ENCODE results near the gene KCNIP4.

DNA sequence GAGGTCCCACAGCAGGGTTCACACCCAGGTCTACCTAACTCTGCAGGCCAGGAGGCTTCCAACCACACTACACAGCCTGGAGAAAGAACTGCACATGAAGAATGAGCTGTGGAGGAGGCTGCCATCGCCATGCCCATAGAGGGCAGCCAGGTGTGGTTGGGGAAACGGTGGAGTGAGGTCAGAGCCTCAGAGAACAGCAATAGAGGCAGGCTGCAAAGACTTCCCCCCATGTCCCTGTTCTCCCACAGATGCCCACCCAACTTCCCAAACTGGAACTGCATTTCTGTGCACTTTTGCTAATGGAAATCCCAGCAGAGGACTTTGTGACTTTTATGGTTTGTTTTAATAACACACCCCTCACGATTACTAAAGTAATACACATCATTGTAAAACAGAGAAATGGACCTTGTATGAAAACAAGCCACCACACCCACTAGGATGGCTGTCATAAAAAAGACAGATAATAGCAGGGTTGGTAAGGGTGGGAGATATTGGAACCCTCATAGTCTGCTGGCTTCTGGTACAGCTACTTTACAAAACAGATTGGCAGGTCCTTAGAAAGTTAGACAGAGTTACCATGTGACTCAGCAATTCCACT lies 59.0 kb upstream of the PROM1 start:
CAGE:
- cytosol, long polyA minus RNA, result no peak
- cytosol, long polyA plus RNA, result no peak
- long polyA plus RNA, result no peak
- nucleus, long polyA minus RNA, result no peak
- nucleus, long polyA plus RNA, result no peak

GRCh38 chr4:16216214-16217509 lies 9.6 kb downstream of the TAPT1 start:
CAGE:
- cytosol, long polyA minus RNA, result no peak
- cytosol, long polyA plus RNA, result no peak
- long polyA plus RNA, result no peak
- nucleus, long polyA minus RNA, result no peak
- nucleus, long polyA plus RNA, result no peak

CAGE:
- cytosol, long polyA minus RNA, result no peak
- cytosol, long polyA plus RNA, result no peak
- long polyA plus RNA, result no peak
- nucleus, long polyA minus RNA, result no peak
- nucleus, long polyA plus RNA, result no peak
These were observed 33.6 kb upstream of the TAPT1 start for GRCh38 chr4:16259843-16260310.

DNA sequence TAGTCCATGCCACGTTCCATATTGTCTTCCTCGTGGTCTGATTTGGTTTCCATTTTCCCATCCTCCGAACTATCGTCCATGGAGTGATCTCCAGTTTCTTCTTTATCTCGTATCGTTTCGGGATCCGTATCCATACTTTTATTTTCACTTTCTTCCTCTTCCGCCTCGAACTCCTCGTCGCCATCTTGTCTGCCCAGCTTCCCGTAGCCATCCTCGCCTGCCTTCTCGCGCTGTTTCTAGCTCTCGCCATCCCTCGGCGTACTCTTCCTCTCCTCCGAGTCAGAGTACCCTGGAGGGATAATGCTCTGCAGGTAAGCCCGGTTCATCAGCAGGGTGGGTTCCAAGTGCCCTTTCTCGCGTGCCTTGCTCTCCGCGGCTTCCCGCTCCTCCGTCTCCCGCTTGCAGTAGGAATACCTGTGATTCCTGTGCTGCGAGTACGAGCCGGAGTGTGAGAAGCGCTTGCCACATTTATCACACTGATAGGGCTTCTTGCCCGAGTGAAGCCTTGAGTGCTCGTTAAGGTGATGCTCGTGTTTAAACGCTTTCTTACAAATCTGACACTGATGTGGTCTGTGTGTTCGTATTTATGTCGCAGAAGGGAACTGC lies 134.5 kb upstream of the TAPT1 start:
CAGE:
- cytosol, long polyA minus RNA, result no peak
- cytosol, long polyA plus RNA, result no peak
- long polyA plus RNA, result no peak
- nucleus, long polyA minus RNA, result no peak
- nucleus, long polyA plus RNA, result no peak

GRCh38 chr4:16744951-16745472 lies 153.4 kb downstream of the LDB2 start:
CAGE:
- cytosol, long polyA minus RNA, result no peak
- cytosol, long polyA plus RNA, result no peak
- long polyA plus RNA, result no peak
- nucleus, long polyA minus RNA, result no peak
- nucleus, long polyA plus RNA, result no peak

CAGE:
- cytosol, long polyA minus RNA, result no peak
- cytosol, long polyA plus RNA, result no peak
- long polyA plus RNA, result no peak
- nucleus, long polyA minus RNA, result no peak
- nucleus, long polyA plus RNA, result no peak
These were observed 2.2 kb downstream of the LDB2 start for GRCh38 chr4:16896213-16896724.

DNA sequence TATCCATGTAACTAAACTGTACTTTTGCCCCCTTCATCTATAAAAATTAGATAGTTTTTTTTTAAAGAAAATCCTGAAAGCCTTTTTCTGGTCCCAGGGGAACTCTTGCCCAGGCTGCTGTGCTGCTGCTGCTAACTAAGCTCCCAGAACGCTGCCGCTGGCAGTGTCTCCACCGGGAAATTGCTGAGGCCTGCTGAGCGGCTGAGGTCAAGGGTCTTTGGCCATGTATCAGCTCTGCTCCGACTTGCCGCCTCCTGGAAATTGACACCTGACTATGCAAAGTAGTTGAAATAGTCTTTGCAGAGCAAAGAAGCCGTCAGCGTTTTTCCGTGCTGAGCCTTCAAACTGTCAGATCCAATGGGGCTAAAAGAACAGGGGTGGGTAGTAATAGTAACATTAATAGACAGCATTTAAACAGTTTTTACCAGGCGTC lies 851 bp downstream of the QDPR start:
CAGE:
- cytosol, long polyA minus RNA, result no peak
- cytosol, long polyA plus RNA, result no peak
- long polyA plus RNA, result no peak
- nucleus, long polyA minus RNA, result no peak
- nucleus, long polyA plus RNA, result no peak

CAGE:
- cytosol, long polyA minus RNA, result no peak
- cytosol, long polyA plus RNA, result no peak
- long polyA plus RNA, result no peak
- nucleus, long polyA minus RNA, result no peak
- nucleus, long polyA plus RNA, result no peak
These were observed 26.5 kb upstream of the LAP3 start for GRCh38 chr4:17550503-17550908.

DNA sequence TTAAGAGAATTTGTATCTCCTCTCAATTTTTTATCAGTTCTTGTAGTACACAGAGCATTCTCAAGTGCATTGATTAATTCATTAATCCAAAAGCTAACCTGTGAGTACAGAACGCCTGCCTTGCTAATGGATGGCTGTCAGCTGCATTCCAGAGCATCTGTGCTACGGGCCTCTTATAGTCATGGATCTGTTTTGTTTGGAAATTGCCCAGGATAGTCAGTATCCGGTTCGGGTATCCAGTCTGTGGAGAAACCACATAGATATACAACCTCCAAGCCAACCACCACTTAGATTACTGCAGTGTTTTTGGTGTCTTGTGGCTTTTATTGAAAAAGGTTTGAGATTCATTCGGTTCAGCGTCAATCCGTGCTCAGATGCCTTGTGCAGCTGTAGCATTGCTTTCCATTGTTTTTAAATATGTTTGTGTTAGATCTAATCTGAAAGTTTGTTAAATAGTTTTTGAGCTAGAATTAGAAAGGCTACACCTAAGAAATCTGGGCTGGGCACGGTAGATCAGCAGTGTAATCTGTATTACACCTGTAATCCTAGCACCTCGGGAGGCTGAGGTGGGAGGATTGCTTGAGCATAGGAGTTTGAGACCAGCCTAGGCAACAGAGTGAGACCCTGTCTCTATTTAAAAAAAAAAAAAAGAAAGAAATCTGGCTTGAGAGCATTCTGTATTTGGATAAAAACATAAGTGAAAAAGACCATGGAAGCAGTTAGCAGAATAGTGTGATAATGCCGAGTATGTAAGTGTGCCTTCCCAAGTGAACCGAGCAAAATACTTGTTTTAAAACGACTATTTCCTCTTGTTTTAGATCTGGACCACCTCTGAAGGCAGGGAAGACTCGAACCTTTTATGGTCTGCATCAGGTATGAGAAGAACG lies 4.2 kb downstream of the LAP3 start:
CAGE:
- cytosol, long polyA minus RNA, result no peak
- cytosol, long polyA plus RNA, result no peak
- long polyA plus RNA, result no peak
- nucleus, long polyA minus RNA, result no peak
- nucleus, long polyA plus RNA, result no peak

GRCh38 chr4:17811104-17812128 lies 637 bp downstream of the NCAPG start:
CAGE:
- cytosol, long polyA minus RNA, result no peak
- cytosol, long polyA plus RNA, result no peak
- long polyA plus RNA, result no peak
- nucleus, long polyA minus RNA, result no peak
- nucleus, long polyA plus RNA, result no peak

DNA sequence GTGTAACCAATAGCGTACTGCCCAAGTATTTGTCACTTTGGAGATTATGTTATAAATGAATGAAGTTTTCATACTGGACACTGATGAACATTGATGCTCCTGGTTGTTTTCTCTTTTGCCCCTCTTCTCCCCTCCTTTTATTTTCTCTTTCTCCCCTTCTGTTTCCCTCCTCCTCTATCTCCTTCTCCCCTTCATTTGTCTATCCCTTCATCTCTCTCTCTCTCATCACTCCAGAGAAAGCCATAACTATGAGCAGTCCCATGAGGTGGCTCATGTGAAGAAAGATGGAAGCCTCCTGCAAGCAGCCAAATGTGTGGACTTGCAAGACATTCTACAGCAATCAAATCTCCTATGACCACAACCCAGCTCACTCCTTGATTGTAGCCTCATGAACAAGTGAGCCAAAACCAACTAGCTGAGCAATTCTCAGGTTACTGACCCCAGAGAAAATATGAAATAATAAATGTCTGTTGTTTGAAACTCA lies 104.2 kb downstream of the NCAPG start:
CAGE:
- cytosol, long polyA minus RNA, result no peak
- cytosol, long polyA plus RNA, result no peak
- long polyA plus RNA, result no peak
- nucleus, long polyA minus RNA, result no peak
- nucleus, long polyA plus RNA, result no peak

CAGE:
- cytosol, long polyA minus RNA, result no peak
- cytosol, long polyA plus RNA, result no peak
- long polyA plus RNA, result no peak
- nucleus, long polyA minus RNA, result no peak
- nucleus, long polyA plus RNA, result no peak
These were observed 1.5 kb downstream of the SLIT2 start for GRCh38 chr4:20253279-20253612.

DNA sequence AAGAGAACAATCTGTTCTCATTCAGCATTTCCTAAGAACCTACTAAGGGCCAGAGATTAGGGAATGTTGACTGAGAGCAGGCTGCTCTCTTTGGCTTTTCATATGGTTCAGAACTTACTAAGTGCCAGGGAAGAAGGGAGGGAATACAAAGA lies 14.7 kb downstream of the SLIT2 start:
CAGE:
- cytosol, long polyA minus RNA, result no peak
- cytosol, long polyA plus RNA, result no peak
- long polyA plus RNA, result no peak
- nucleus, long polyA minus RNA, result no peak
- nucleus, long polyA plus RNA, result no peak

DNA sequence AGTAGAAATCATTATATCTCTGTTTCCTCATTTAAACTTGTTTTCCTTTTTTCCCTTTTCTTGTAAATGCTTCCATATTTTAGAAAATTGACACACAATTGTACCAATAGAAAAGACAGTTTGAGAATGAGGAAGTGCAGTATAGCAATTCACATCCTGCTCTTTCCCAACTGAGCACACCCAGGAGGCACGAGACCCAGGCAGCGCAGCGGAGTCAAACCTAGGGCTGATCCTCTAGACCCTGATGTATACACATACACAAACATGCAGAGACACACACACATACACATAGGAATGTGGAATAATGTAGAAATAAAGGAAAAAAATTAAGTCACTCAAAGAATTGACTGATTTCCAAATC lies 74.8 kb upstream of the PACRGL start:
CAGE:
- cytosol, long polyA minus RNA, result no peak
- cytosol, long polyA plus RNA, result no peak
- long polyA plus RNA, result no peak
- nucleus, long polyA minus RNA, result no peak
- nucleus, long polyA plus RNA, result no peak

DNA sequence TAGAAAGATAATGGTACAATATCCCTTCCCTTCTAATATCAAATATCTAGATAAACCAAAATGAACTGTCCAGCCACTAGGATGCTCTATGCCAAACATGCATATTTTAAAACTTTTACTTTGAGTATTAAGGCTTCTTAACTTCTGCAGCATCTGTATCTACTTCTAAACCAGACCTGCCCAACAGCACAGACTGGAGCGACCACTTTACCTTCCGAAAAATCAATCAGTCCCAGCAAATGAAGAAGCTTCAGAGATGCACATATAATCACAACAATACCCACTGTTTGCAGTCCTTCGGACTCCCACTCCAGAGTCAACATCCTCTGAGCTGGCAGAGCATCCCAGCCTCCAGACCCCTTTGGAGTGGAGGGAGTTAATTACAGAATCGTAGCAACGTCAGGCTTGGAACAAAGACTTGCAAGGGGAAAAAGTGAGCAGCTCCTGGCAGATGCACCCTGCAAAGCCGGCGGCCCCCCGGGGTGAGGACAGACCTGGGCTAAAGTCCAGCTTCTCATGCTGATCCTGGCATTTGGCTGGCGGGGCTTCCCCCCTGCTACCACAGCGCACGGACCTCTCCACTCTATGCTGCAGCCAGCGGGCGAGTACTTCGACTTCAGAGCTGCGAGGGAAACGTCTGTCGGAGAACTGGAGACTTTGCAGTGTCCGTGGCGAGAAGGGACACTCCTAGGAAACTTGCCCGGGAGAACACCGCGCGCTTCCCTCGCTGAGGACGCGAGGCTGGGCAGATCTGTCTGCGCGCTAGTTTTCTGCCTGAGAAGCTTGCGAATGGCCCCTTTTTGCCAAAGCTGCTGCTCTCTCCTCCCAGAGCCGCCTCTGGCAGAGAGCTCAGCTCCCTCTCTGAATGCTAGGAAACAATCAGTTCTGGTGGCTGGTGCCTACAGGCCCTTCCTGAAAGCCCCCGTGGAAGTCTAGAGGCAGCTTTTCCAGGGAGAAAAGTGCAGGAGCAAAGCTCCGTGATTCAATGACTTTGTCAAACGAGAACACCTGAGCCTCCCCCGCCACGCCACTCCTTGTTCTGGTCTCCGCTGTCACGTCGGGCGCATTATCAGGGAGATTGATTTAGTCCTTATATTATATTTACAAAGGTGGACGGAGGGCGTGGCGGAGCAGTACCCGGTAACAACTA lies 283.7 kb downstream of the PACRGL start:
CAGE:
- cytosol, long polyA minus RNA, result no peak
- cytosol, long polyA plus RNA, result no peak
- long polyA plus RNA, result no peak
- nucleus, long polyA minus RNA, result no peak
- nucleus, long polyA plus RNA, result no peak

GRCh38 chr4:21948281-21949375 lies at the start of gene KCNIP4:
Gene KCNIP4, minus strand, starts transcription at chr4:21948772.
CAGE:
- cytosol, long polyA minus RNA, result no peak
- cytosol, long polyA plus RNA, result no peak
- long polyA plus RNA, result no peak
- nucleus, long polyA minus RNA, result no peak
- nucleus, long polyA plus RNA, result no peak

DNA sequence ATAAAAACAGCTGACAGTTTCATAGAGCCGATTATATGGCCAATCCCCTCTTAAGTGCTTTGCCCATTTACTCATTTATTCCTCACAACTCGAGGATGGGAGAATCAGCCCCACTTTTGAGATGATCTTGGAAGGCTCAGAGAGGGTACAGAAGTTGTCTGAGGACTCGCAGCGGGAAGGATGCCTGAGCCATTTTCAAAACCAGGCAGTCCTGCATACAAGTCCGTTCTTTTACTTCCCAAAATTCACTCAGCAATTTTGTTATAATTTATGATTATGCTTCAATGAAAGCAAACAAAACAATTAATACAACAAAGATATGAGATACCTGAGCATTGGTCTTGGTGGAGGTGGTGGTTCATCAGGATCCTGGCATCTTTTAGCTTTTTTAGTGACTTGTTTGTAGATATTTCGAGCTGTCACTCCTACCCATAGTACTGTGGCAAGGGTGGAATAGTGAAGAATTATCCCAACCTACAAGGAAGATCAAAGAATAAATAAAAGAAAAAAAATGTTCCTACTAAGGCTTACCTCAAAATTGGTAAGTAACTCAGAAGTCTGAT lies 123.6 kb downstream of the ADGRA3 start:
CAGE:
- cytosol, long polyA minus RNA, result no peak
- cytosol, long polyA plus RNA, result no peak
- long polyA plus RNA, result no peak
- nucleus, long polyA minus RNA, result no peak
- nucleus, long polyA plus RNA, result no peak

DNA sequence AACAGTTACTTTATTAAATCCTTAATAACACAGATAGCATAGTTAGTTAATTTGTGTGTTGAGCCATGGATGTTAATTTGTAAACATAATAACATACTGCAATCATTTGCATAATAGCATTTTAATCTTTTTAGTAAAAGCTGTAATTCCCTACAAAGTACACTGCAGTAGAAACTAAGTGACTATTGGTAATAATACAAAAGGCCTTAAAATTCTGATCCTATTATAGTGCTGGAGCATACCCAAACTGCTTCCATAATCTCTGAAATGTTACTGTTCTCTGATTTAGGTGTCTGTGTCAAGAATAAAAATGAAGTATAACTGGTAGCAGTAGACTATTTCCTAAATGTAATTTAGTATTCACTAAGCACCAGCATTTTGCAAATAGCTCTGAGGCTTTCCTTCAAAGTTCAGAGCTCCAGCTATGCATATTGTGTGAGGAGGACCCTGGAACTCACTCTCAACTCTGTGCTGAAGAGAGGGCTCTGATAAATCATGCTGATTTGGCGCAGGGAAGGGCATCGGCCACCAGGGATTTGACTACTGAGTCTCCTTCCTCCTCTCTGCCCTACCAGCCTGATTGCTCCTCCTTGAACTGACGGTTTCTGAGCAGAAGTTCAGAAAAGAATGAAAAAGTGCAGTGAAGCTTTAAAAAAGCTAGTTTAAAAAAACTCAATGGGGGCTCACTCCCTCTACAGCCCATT lies 13.6 kb downstream of the PPARGC1A start:
CAGE:
- cytosol, long polyA minus RNA, result no peak
- cytosol, long polyA plus RNA, result no peak
- long polyA plus RNA, result no peak
- nucleus, long polyA minus RNA, result no peak
- nucleus, long polyA plus RNA, result no peak

GRCh38 chr4:23877572-23878977 lies 11.8 kb downstream of the PPARGC1A start:
CAGE:
- cytosol, long polyA minus RNA, result no peak
- cytosol, long polyA plus RNA, result no peak
- long polyA plus RNA, result no peak
- nucleus, long polyA minus RNA, result no peak
- nucleus, long polyA plus RNA, result no peak

DNA sequence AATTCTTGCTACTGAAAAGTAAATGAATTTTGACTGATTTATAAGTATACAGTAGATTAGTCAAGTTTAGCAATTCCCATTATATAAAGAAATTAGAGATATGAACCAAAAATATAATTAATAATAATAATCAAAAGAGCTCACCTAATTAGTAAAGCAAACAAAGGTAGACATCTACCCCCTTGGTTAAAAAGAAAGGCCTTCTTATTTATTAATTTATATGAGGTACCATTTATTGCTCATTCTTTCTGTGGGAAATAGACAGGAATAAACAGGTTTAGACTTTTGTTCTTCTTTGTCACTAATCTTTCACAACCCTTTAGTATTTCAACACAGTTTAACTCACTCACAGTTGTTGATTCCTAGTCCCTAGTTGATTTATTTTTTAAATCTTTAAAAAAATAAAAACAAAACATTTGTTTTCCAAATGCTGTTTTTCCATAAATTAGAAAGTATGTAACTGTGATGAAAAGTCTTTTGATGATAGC lies 5.6 kb downstream of the PPARGC1A start:
CAGE:
- cytosol, long polyA minus RNA, result no peak
- cytosol, long polyA plus RNA, result no peak
- long polyA plus RNA, result no peak
- nucleus, long polyA minus RNA, result no peak
- nucleus, long polyA plus RNA, result no peak